Cardiac muscle cell (in vitro differentiated cells and primary cell): Measurements from ENCODE around the genes ASPG and KIF26A.

GRCh38 chr14:103734039-103734639 is 18.5 kb downstream of the ZFYVE21 start:
- RAMPAGE, long total RNA, result no peak
- RRBS, result no CpG with 5 or more reads among the region's 15 CpGs

DNA sequence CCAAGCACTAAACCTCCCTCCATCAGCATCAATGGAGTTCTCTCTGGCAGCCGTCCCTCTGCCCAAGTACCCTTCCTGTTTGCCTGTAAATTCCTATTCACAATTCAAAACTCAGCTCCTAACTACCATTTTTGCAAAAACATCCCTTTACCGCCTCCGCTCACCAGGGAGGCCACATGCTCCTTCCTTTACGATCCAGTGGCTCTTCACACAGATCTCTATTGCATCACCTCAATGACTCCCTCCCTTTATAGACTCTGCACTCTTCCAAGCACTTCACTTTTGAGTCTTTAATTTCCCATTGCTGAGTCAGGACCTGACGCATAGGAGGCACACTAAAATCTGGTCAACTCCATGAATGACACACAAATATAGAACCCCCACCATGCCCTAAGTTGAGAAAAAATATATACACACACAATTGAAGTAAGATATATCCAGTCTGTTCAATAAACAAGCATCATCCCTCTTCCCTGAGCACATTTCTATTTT is 45.9 kb downstream of the PPP1R13B start:
- RAMPAGE, long total RNA, result no peak
- RRBS, result no CpG with 5 or more reads among the region's 5 CpGs

DNA sequence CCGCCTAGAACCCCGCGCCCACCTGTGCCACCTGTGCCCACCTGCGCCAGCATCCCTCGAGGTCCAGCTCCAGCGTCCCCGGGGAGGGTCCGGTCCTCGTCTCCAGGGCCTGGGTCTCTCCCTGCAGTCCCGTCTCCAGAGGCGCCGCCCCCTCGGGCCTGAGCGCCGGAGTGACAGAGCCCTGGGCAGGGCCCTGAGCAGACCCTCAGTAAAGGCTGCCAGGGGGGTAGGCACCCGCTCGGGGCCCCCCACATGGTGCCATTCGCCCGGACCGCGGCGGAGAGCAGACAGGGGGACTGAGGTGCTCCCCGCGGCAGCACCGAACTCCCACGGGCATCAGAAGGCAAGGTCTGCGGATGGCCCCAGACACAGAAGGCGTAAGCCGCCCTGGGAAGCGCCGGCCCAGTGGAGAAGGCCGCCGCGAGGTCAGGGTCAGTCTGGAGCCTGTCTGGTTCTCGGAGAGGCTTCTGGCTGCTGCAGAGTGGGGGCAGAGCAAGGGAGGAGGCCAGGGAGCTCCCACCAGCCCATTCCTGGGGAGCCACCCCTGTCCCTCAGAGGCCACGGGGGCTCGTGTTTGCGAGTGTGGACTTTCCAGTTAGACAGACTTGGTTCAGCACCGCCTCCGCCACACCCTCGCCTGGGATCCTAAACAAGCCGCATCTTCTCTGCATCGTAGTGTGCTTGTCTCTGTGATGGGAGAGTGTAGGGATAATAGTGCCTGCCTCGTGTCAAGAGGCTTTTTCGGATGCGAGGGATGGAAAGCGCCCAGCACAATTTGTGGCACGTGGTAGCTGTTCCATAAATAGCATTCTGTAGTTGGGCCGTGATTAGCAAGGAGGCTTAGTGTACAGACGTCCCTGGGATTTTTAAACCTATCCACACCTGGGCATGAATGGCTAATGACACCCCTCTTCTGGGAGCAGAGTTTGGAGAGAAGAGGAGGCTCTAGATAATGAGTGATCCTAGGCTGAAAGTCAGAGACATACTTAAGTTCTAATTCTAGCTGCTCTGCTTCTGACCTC is 1.2 kb upstream of the PPP1R13B start:
- RAMPAGE, long total RNA, result no peak
- RRBS, result 5% methylated on average over 11 of the region's 50 CpGs

GRCh38 chr14:104076729-104077135 is 8.8 kb upstream of the ASPG start:
- RAMPAGE, long total RNA, result no peak
- RRBS, result no CpG with 5 or more reads among the region's 5 CpGs

- RAMPAGE, long total RNA, result no peak
- RRBS, result 8% methylated on average over 52 of the region's 94 CpGs
Observed at GRCh38 chr14:104084989-104086092, at the start of gene ASPG. Gene ASPG (plus strand): TSS chr14:104085700.

GRCh38 chr14:104087870-104088601 is 2.5 kb downstream of the ASPG start:
- RAMPAGE, long total RNA, result no peak
- RRBS, result 88% methylated on average over 1 of the region's 18 CpGs

GRCh38 chr14:104138165-104138953 is at the start of gene KIF26A:
Gene KIF26A (plus strand): TSS chr14:104138587.
- RAMPAGE, long total RNA, result no peak
- RRBS, result 4% methylated on average over 52 of the region's 99 CpGs

DNA sequence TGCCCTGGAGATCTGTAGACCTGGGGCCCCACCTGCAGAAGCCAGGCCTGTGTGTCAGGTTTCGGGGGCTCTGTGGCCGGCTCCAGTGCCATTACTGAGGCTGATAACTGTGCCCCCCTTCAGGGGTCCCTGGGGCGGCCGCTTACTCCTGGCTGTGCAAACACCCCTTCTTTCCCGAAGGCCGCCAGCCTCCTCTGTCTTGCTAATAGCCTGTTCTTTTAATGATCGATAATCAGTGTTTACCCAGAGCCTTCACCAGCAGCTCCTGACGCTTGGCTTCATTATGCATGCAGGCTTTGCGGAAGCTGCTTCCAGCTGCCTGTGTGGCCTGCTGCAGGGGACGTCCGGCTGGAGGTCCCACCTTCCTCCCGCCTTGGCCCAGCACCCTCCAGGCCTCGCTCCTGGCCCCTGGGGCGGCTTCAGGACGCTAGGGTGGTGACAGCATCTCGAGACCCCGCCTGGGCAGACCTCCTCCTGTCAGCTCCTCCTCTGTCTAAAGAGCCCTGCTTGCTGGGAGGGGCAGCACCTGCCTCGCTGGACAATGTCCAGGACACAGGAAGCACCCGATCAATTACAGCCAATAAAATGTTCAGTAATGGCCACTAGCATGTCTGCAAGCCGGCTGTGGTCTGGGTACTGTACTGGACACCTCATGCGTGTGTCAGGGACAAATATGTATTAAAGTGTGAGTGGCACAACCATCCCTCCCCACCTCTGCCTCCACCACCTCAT is 153.1 kb downstream of the KIF26A start:
- RAMPAGE, long total RNA, result no peak
- RRBS, result no CpG with 5 or more reads among the region's 21 CpGs

GRCh38 chr14:104393785-104394522 is 185.6 kb upstream of the C14orf180 start:
- RAMPAGE, long total RNA, result no peak
- RRBS, result no CpG with 5 or more reads among the region's 14 CpGs

DNA sequence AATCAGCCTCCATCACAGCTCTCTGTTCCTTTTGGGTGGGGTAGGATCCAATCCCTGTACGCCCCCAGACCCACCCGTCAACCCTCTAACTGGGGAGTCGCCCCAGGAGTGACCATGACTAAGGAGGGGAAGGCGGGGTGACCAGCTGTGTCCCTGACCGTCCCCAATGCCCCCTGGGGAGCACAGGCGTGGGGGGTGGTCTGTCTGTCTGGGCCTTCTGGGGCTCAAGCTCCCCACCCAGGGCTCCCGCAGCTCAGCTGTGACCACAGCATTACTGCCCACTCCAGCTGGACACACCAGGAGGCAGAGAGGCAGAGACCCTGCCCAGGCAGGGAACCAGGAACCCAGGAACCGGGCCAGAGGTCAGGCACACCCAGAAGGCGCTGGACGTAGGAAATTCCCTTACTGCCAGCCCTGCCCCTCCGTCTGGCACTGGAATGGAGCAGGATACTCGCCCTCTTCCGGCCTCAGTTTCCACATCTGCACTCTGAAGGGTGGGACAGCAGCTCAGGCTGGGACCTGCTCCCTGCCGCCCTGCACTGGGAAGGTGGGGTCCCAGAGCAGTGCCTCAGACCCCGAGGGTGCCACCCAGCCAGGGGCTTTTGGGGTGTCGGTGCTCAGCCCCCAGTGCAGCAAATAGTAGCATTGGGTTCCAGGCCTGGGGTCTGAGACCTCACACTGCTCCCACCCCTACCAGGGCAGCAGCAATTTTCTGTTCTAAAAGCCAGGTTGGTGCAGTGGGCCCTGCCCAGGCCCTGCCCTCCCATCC is 1.0 kb downstream of the INF2 start:
- RAMPAGE, long total RNA, result no peak
- RRBS, result 20% methylated on average over 4 of the region's 16 CpGs

GRCh38 chr14:104697593-104698367 is 8.4 kb downstream of the INF2 start:
- RAMPAGE, long total RNA, result no peak
- RRBS, result 44% methylated on average over 5 of the region's 15 CpGs

DNA sequence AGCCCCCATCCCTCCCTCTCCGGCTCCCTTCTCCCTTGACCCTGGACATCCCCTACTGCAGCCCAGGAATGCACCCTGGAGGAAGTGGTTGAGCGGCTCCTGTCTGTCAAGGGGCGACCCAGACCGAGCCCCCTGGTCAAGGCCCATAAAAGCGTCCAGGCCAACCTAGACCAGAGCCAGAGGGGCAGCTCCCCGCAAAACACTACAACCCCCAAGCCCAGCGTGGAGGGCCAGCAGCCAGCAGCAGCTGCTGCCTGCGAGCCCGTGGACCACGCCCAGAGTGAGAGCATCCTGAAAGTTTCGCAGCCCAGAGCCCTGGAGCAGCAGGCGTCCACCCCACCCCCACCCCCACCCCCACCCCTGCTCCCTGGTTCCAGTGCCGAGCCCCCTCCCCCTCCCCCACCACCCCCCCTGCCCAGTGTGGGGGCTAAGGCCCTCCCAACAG is 16.8 kb upstream of the ADSS1 start:
- RAMPAGE, long total RNA, result no peak
- RRBS, result no CpG with 5 or more reads among the region's 13 CpGs

GRCh38 chr14:104734295-104734581 is 10.2 kb downstream of the ADSS1 start:
- RAMPAGE, long total RNA, result no peak
- RRBS, result no CpG with 5 or more reads among the region's 2 CpGs

DNA sequence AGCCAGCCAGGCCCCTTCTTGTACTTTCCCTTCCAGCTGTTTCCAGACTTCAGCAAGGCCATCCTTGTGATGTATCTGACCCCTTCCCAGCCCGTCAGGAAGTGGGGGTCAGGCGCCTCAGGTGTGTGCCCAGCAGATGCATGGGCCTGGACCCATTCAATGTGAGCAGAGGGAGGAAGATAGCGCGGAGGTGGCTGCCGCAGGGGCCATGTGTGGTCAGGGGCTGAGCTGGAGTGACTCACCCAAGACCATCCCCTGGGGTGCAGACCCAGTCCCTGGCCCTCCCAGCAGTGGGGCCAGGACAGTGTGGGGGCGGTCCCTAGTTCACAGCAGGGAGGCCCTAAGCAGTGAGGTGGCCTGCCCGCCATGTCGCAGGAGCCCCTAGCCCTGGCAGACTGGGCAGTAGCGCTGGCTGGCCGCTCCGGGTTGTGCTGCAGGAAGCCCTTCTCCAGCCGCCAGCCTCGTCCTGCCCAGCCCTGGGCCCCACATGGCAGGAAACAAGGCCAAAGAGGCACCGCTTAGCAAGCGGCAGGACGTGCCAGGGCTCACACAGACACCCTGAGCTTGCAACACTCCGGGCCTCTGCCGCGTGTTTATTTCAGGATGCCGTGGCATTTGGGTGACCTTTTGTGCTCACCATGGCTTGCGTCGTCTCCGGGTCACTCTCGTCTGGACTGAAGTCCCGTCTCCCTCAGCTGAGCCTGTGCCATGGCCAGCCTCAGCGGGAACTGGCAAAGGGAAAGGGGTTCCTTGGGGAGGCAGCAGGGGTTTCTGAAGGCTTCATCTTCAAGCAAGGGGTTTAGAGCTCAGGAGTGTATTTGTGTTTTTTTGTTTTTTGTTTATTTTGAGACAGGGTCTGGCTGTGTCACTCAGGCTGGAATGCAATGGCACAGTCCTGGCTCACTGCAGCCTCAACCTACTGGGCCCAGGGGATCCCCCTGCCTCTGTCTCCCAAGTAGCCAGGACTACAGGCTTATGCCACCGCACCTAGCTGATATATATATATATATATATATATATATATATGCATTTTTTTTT is 12.2 kb downstream of the ADSS1 start:
- RAMPAGE, long total RNA, result no peak
- RRBS, result 19% methylated on average over 7 of the region's 27 CpGs

GRCh38 chr14:104751999-104752410 is 942 bp upstream of the SIVA1 start:
- RAMPAGE, long total RNA, result no peak
- RRBS, result 87% methylated on average over 11 of the region's 39 CpGs

GRCh38 chr14:104801207-104801368 is 187 bp downstream of the ZBTB42 start:
- RAMPAGE, long total RNA, result no peak
- RRBS, result 4% methylated on average over 7 of the region's 19 CpGs

GRCh38 chr14:104827009-104828172 is 26.5 kb downstream of the ZBTB42 start:
- RAMPAGE, long total RNA, result no peak
- RRBS, result 1% methylated on average over 6 of the region's 53 CpGs

GRCh38 chr14:104862062-104862939 is 2.8 kb upstream of the CEP170B start:
- RAMPAGE, long total RNA, result no peak
- RRBS, result no CpG with 5 or more reads among the region's 6 CpGs

DNA sequence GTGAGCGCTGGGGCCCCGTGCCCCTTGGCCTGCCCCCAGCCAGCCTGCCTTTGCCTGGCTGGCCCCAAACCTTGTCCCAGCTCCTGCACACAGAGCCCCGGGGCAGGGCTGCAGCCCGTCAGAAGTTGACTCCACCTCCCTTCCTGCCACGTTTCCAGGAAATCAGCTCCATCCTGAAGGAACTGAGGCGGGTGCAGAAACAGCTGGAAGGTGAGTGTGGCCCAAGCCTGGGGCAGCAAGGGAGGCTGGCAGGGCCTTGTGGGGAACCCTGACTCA is 29.2 kb downstream of the CEP170B start:
- RAMPAGE, long total RNA, result no peak
- RRBS, result no CpG with 5 or more reads among the region's 6 CpGs

- RAMPAGE, long total RNA, result no peak
- RRBS, result 4% methylated on average over 24 of the region's 55 CpGs
Observed at GRCh38 chr14:104985918-104986933, 638 bp downstream of the CLBA1 start.